Cerebral cortex (tissue), 2 donors: Measurements from ENCODE around the genes NEIL3, DCTD and CLDN22.

DNA sequence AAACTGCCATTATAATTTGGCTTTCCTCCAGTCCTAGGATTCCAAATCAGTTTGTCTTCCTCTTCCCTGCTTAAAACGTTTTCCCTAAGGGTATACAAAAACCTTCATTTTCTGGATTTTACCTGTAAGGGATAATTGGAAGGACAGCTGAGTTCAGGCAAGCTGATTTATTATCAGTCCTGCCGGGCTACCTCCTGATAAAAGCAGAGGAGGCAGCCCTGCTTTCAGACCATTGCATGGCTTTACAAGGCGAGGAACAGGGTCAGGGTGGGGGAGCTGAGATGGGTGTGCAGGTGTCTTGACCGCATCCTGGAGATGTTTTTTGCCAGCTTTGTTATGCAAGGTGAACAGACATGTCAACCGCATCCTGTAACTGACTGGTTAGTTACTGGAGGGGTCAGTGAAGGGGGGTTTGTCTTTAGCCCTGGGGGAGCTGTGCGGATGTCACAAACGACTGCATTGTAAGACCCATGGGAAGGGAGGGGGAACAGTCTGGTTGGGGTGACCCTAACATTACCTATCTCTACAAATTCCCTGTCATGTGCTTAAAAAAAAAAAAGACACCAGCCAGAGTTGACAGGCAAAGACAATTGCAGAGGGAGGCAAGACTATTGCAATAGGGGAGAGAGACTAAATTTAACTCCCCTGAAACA is 10.0 kb downstream of the ADAM29 start:
- PRO-cap, 2 experiments: no peak in any of the 2 experiments

DNA sequence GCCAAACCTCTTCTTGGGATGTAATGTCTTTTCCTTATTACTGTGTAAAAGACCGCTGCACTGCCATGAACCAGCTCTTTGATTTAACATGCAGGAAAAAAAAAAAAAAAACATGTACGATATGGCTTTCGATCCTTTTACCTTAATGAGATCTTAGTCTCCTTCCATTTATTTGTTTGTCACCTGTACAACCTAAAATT is 348.7 kb downstream of the ADAM29 start:
- PRO-cap, 2 experiments: no peak in any of the 2 experiments

GRCh38 chr4:175770974-175771466 is 41.0 kb downstream of the GPM6A start:
- PRO-cap, 2 experiments: no peak in any of the 2 experiments

- PRO-cap, 2 experiments: no peak in any of the 2 experiments
These were observed 65.7 kb upstream of the WDR17 start for GRCh38 chr4:175999929-176000416.

- PRO-cap, 2 experiments: no peak in any of the 2 experiments
These were observed 10.2 kb downstream of the SPCS3 start for GRCh38 chr4:176329727-176330673.

- PRO-cap, 2 experiments: peak in 1 of 2 experiments; most common plus-strand start chr4:176782383 (in 1)
These were observed 10.5 kb downstream of the VEGFC start for GRCh38 chr4:176782162-176782678.

DNA sequence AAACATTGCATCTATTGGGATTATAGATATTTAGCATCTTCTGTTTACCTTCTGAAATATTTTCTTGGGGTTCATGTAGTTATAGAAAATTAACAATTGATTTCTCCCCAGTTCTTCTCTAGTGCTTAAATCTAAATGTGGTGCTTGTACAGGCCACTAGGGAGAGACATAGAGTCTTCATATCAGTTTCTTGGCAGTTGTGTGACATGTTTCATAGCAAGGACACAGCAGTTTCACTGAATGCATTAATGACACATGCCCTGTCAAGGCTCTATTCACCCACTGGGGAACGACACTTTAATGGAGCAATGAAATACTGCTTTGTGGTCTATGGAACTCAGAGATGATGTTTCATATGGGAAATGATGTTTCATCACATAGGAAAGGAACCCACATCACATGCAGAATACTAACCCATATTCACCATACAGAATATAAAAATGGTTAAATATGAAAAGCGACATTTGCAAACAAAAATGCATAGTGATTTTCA is 2.8 kb downstream of the VEGFC start:
- PRO-cap, 2 experiments: no peak in any of the 2 experiments

DNA sequence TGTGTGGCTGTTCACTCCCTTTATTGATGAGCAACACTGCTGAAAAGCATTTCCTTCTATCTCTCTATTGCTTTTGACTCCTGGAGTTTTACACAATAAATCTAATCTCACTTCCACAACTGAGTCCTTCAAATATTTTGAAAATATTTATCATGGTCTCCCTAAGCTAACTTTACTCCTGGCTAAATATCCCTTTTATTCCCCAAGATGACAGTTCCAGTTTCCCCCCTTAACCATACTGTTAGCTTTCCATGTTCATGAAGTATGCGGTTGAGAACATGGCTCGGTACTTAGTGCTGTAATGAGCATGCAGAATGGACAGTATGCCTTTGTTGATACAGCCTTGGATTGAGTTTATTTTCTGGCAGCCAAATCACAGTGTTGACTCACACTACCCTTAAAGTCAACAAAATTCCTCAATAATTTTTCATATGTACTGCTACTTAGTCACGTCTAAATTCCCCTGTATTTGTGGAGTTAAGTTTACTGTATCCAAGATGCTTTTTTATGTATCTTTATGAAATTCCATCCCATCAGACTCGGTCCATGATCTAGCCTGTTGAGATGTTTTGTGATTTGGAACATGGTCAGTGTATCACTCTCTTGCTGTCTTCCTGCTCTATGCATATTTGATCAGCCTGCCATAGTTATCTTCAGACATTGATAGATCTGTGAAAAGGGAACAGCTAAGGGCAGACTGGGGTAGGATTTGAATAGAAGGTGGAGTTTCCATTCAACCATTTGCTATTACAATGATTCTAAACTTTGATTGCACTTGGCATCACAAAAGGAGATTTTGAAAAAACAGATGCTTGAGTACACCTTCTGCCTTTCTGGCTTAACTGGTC is 1.5 kb upstream of the VEGFC start:
- PRO-cap, 2 experiments: no peak in any of the 2 experiments

DNA sequence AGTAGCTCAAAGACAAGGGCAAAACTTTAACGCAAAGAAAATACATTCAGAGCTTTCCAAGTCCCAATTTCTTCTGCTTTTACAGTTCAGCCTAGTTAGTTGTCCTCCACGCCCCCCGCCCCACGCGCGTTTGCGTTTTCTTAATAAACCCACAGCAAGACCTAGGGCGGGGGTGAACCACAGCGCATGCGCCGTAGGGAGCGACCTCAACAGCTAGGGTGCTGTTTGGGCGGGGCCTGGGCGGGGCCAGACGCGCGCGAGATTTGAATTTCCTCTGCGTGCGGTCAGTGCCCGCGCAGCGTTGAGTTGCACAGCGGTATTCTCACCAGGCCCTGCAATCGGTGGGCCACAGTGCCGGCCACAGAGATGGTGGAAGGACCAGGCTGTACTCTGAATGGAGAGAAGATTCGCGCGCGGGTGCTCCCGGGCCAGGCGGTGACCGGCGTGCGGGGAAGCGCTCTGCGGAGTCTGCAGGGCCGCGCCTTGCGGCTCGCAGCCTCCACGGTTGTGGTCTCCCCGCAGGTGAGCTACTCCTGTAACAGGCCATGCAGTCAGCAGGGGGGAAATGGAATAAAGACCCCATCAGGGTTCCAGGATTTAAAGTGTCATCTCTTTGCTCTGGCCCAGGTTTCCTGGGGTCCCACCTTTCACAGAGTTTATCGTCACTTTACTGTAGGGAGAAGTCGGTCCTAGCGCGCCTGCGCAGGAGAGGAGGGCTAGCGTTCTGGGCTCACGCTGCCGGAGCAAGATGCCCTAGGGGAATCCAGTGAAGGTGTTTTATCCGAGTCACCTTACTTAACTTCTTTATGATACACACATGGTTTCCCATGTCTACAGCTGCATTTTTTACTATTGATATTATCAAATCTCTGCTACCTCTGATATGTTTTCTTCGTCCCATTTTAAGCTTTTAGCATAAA is at the start of gene NEIL3:
NEIL3 (plus strand) TSS at position 287 of the 920 bp plus-strand sequence.
- PRO-cap, 2 experiments: no peak in any of the 2 experiments

GRCh38 chr4:178037852-178038198 is 595.6 kb upstream of the AGA start:
- PRO-cap, 2 experiments: no peak in any of the 2 experiments

GRCh38 chr4:180153896-180154360 is 2089.3 kb upstream of the TENM3 start:
- PRO-cap, 2 experiments: no peak in any of the 2 experiments

GRCh38 chr4:181264798-181265425 is 978.3 kb upstream of the TENM3 start:
- PRO-cap, 2 experiments: no peak in any of the 2 experiments

- PRO-cap, 2 experiments: no peak in any of the 2 experiments
These were observed 52.0 kb upstream of the TENM3 start for GRCh38 chr4:182191244-182191552.

DNA sequence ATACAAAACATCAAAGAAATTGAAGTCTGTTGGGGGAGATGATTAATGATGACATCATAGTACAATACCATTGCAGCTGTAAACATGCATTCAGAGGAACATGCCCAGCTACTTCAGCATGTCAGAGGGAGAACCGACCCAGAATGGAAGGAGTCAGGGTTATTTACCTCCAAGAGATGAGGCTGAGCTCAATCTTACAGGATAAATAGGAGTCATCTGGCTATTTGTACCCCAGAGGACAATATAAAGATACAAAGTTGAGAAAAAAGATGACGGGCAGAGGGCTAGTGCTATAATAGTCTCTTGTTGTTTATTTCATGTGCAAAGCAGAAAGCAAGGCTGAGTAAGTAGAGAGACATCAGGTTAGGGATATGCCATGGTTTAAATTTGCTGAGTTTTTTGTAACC is 290.9 kb downstream of the TENM3 start:
- PRO-cap, 2 experiments: no peak in any of the 2 experiments

DNA sequence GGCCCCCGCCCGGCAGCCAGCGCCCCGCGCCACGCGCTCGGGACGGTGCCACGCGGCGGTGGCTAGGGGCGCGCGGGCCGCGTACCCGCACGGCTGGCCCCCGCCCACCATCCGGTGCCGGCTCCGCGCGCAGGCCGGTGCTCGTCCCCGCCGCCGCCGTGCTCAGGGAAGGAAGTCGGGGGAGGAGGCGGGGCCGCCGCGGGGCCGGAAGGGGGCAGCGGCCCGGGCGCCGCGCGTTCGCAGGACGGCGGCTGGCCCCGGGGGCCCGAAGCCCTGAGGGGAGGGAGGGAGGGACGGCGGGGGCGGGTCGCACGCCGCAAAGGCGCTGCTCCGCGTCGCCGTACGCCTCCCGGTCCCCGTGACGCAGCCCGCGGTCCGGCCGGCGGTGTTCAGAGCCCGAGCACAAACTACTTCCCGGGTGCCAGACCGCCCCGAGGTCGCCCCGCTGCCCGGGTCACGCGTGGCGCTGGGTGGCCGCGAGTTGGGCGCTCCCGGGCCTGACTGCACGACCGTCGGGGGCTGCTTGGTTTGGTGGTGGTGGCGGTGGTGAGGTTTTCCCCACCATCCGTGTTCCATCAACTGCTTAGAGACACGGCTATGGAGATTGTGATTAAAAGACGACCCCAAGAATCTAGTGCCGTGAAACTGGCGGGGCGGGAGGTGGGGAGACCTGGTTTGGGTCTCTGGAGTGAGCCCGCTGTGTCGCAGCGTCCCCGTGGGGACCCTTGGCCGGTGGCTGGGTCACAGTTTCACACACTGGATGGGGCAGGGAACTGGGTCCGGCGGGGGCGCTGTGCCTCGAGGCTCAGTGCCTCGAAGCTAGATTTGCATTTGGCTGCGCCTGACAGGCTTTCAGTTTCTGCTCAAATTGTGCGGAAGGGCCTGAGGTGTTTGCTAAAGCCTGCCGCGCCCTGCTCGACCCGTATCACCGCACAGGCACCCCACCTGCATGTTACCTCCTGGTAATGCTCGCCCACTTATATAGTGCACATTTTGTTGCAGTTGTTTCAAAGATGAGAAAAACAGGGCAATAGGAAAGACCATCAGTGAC is at the start of gene DCTD:
DCTD (minus strand) TSS at position 184 of the 1,051 bp plus-strand sequence.
- PRO-cap, 2 experiments: peak in 2 of 2 experiments; most common plus-strand start position 217 of the sequence (in 1); most common minus-strand start position 146 of the sequence (in 1)

DNA sequence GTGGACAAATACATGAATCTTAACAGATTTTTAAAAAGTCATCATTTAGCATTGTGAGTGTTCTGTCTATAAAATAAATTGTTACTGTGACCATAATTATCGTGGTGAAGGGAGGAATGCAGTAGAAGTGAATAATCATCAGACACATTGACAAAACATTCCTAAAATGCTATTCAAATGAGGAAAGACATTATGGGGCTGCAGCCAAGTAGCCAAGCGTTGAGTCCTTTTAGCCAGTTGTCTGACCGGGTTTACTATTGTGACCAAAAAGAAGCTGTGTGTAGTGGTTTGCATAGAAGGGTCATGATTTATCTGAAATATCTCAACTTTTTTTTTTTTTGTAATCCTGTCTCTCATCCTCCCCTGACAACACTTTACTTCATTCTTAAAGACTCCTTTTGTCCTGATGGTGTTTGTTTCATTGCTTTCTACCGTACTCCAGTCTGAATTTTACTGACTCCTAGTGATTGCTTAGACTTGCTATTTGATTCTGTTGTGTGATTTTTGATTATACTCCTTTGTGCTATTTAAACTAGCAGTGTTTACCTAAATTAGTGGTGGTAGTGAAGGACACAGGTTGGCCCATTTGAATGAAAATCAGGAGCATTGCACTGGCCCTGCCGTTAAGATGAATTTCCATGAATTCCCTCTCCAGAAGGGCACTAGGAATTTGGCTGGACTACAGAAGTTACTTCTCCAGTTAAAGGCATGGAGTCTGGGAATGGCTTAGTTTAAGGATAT is 19.7 kb downstream of the WWC2 start:
- PRO-cap, 2 experiments: no peak in any of the 2 experiments

DNA sequence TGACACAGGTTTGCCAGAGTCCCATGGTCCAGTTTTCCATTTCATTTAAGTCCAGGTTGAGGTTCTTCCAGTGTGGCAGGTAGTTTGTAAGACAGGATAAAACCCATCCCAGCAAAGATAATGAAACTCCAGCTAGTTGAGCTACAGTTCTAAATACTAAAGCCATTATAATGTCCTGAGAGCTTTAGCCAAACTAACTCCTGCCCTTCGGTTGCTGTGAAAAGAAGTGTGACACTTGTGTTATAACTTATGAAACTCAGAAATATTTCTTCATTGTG is at the start of gene CLDN22:
CLDN22 (minus strand) TSS at position 224 of the 278 bp plus-strand sequence.
- PRO-cap, 2 experiments: no peak in any of the 2 experiments

DNA sequence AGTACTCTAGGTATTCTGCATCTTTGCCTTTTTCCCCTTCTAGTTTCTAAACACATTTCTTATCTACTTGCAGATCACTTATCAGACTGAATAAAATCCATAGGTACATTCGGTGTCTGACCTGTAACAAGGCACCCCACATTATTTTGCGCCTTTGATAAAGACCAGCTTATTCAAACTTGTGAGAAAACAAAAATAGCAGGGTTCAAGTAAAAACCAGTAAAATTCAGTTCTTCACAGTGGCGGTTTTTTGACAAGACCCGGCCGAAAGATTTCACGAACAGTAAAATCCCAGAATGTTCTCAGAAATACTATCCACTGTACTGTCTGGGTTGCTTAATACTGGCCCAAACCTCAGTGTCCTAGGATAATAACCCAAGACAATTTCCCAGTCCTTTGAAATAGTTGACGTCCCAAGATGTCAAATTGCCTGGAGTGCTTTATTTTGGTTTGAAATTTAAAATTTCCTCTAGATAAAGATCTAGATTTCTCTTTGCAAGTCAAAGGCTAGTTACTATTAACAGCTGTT is 1.8 kb upstream of the ING2 start:
- PRO-cap, 2 experiments: no peak in any of the 2 experiments

GRCh38 chr4:183721743-183722078 is 62.6 kb downstream of the TRAPPC11 start:
- PRO-cap, 2 experiments: peak in 1 of 2 experiments; most common plus-strand start chr4:183721937 (in 1)

GRCh38 chr4:183797799-183798975 is 106.9 kb upstream of the STOX2 start:
- PRO-cap, 2 experiments: no peak in any of the 2 experiments